ENCODE measurements around the genes SELPLG and KCTD10.

DNA sequence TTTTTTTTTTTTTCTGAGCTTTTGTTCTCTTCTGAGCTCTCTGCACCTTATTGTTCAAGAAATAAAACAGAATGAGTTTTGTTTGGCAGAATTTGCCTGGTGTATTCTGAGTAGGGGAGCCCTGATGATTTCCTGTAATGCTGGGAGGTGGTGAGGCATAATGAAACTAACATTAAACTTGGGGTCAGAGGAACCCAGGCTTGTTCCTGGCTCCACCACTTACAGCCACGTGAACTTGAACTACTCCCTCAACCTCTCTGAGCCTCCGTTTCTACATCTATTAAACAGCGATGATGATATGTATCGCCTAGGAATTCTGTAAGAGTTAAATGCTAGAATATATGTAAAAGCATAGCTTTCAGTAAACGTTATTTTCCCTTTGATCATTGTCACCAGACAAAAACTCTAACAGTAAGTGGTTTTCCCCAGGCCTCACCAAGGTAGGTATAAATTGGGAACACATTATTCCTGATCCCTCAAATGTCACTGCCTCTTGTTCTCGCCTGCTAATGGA lies 51.5 kb downstream of the ABTB3 start:
- PRO-cap, 2 experiments: no peak in any of the 2 experiments

- PRO-cap, 2 experiments: no peak in any of the 2 experiments
Measured at GRCh38 chr12:107560350-107560737, 125.3 kb upstream of the PWP1 start.

- PRO-cap, 2 experiments: no peak in any of the 2 experiments
Measured at GRCh38 chr12:107654834-107655439, 30.7 kb upstream of the PWP1 start.

- PRO-cap, 2 experiments: no peak in any of the 2 experiments
Measured at GRCh38 chr12:107711873-107712601, 26.4 kb downstream of the PWP1 start.

DNA sequence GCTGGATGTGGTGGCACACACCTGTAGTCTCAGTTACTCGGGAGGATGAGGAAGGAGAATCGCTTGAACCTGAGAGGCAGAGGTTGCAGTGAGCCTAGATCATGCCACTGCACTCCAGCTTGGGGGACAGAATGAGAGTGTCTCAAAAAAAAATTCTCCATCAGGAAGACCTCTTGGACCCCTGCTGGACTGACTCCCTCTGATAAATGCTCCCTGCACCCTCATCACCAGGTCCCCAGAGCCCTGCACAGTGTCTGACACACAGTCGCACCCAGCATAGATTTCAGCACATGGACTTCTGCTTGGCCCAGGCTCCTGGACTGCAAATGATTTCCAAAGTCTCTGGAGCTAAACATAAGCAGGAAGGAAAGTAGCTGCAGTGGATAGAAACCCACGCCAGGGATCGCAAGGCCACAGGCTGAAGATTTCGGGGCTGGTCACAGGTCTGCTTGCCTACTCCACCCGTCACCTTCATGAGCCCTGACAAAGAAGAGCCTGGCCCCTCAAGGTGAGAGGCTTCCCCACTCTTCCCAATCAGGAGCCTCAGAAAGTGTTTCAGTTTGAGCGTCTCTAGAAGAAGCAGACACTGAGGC lies 16.9 kb upstream of the WSCD2 start:
- PRO-cap, 2 experiments: no peak in any of the 2 experiments

GRCh38 chr12:108113026-108113925 lies 15.8 kb upstream of the WSCD2 start:
- PRO-cap, 2 experiments: no peak in any of the 2 experiments

DNA sequence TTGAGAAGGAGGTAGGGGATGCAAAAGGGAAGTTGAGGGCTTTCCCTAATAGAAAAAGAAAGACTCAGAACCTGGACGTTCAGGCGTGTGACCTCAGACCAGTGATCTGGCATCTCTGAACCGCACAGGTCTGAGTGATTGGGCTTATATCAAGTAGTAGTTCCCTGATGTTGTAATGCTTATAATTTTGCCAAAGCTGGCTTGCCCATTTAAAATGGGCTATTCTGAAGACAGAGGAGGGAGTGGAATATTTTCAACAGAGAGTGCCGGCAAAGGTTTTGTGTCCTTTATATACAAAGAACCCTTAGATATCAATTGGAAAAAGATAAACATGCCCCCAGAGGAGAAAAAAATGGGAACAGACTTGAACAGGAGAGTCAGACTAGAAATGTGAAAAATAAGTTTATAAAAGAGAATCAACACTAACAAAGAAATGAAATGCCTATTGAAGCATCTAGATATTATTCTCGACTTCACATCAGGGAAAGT lies 1.1 kb downstream of the CMKLR1 start:
- PRO-cap, 2 experiments: no peak in any of the 2 experiments

GRCh38 chr12:108343000-108343486 lies 3.9 kb upstream of the CMKLR1 start:
- PRO-cap, 2 experiments: no peak in any of the 2 experiments

GRCh38 chr12:108455784-108456092 lies 59.3 kb upstream of the FICD start:
- PRO-cap, 2 experiments: no peak in any of the 2 experiments

DNA sequence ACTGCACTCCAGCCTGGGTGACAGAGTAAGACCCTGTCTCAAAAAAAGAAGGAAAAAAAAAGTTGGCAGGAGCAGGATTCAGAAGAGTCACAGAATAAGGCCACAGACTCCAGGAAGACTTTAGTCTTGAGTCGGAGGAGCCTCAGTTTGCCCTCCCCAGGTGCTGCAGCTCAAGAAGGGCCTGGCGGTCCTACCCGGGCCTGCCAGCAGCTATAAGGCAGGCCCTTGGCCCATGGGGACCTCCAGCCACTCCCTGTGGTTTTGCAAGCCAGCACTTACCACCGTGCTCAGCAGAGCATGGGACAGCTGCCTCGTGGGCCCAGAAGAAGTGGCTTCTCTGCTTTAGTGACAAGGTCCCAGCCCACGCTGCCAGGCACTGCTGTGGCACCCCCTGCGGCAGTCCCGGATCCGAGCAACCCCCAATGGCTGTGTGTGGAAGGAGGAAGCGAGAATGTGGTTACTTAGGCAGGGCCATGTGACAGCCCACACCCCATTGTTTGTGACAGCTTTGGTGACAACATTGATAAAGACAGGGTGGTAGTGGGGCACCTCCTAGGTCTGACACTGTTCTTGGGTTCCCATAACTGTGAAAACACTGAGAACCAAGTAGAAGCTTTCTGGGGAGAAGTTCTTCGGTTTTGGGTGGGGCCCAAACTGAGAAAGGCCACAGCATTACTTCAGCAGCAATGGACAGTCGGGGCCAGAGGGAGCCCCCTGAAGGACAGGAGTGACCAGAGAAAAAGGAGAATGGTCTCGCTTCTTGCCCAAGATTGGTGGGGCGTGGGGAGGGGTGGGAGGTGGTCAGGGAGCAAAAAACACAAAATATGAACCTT lies at the start of gene SELPLG:
Gene SELPLG (minus strand): TSS at position 434 of the 833 bp plus-strand sequence.
- PRO-cap, 2 experiments: no peak in any of the 2 experiments

- PRO-cap, 2 experiments: no peak in any of the 2 experiments
Measured at GRCh38 chr12:108639041-108640053, 5.7 kb upstream of the SELPLG start.

DNA sequence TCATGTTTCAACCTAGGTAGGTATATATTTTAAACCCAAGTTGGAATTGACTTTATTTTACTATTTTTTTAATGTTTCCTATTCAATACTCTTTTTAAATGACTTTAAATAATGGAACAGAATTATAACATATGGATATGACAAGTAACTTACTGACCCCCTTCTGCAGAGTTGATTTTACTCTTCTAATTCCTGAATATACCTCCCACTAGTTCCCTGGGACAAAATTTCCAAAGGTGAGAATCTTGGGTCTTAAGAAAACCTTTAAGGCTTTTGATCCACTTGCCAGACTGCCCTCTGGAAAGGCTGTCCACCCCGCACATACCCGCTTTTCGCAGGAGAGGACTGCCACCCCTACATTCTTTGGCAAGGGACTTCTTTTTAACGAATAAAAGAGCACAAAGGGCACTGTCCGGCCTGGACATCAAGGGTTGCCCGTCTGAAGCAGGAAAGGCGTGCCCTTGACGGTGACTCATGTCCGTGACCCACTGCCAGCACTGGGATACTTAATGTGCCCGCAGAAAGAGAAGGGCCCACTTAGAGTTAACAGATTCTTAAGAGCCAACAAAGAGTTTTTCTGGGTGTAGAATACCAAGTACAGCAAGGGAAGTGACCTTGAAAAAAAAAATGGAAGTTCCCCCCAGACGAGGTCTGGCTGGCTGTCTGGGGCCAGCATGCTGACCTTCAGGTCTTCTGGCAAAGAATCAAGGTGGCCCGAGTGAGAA lies 10.1 kb upstream of the SELPLG start:
- PRO-cap, 2 experiments: no peak in any of the 2 experiments

- PRO-cap, 2 experiments: no peak in any of the 2 experiments
Measured at GRCh38 chr12:108645834-108646276, 12.2 kb upstream of the SELPLG start.

DNA sequence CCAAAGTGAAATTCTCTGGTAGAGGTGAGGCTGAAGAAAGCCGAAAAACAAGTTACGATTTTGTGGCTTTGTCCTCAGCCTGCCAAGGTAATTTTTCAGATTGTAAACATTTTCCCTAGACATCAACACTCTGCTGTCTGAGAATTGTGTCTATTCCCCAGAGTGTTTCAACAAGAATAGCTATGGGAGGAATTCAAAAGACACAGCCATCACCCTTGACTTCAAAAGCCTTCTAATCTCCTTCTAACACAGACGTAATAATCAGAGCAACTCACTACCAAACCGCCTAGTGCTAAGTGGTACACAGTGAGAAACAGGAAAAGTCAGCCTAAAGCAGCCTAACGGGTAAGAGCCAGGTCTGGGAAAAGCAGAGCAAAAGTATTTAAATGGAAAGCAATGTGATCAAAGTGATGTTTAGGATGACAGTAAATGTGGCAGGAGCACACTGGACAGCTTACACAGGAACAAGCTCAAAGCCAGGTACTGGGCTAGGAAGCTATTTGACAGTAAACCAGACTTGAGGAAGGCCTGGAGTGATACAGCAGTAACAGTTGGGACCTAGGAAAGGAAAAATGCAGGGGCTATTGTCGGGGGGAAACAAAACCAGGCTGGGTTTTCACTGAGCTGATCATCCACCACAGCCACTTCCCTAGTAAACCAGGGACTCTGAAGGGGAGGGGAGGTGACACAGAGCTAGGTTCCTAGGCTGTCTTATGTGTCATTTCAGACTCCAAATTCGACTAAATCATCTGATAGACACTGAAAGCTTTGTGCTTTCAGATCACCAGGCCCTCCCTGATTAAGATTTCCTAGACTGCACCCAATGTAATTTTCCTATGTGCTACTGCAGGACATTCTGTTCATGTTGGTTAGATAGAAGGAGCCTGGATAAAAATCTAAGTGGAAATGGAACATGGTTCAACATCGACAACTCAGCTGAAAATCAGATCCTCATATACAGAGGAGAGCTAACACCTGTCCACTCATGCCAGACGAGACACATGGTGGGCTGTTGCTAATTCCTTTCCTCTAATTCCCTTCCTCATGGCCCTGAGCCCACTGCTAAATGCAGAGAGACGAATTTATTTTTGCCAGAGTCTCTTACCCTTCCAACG lies 29.3 kb downstream of the CORO1C start:
- PRO-cap, 2 experiments: no peak in any of the 2 experiments

GRCh38 chr12:108784706-108785109 lies 53.4 kb upstream of the CORO1C start:
- PRO-cap, 2 experiments: no peak in any of the 2 experiments

DNA sequence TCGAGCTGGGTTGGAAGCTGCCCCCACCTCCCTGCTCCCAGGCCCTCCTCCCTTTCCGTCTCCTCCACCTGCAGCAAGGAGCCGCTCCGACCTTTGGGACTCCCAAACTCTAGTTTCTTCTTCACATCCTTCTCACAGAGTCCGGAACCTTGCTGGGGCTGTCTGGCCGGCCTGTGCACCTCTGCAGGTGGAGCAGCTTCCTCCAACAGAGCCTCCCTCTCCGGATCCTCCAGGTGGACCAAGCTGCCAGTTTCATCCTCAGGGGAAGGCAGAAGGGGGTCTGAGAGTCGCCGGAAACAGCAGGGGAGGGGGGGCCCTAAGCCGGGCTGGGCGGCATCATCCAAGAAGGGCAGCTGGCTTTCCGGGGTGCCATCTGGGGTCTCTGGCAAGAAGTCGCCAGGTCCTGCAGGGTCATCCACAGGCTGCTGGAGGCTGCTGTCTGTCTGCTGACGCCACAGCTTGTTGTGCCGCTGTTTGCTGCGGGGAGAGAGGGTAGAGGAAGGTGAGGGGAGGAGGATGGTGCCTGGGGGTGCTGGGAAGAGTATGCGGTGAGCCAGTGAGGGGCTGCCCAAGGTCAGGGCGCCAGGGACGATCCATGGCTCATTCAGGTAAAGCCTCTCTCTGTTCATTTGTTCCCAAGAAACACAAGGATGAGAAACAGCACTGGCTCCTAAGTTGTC lies 61.2 kb upstream of the CORO1C start:
- PRO-cap, 2 experiments: no peak in any of the 2 experiments

GRCh38 chr12:108798364-108799312 lies 58.7 kb downstream of the SSH1 start:
- PRO-cap, 2 experiments: no peak in any of the 2 experiments

GRCh38 chr12:108806951-108807370 lies 50.4 kb downstream of the SSH1 start:
- PRO-cap, 2 experiments: no peak in any of the 2 experiments

DNA sequence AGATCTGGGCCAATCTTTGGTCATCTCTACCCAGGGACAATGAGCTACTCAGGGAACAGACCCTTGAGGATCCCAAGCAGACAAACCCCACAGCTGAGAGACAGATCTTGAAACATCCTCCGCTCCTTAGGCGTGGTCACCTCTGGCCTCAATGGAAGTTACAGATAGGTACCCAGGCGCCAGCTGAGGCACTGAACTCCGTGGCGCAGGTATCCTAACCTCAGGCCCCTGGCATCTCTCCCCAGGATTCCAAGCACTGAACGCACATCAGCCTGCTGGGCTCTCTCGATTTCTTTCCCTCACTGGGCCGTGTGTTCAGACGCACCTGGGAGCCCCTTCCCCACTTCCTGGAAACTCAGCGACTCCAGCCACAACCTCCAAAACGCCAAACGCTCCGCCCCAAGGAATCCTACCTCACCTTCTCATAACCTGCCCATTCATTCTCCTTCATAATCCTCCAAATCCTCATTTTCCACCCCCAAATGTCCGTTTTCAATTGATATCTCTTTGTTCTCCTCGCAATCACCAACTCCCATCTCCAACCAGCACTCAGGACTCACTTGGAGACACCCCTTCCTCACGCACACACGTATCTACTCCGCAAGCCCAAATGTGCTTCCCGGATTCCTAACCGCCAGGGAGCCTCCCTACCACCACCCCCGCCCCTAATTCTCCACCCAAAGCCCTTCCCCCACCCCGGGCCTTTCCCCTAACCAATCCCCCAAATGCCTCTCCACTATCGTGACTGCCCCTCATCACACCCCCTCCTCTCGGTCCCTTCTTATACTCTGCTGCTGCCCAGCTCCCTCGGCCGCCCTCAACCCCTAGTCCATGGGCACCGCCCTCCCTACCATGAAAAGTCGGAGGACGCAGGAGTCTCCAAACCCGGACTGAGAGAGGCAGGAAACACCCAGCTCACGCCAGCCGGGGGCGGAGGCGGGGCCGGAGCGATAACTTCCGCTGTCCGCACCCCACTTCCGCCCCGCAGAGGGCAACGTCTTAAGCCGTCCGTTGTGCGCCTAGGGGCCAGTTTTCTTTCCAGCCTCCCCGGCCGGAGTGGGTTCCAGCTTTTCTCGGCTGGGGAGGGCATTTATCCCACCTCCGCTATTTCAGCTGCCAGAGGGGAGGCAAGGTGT lies at the start of gene KCTD10:
Gene KCTD10 (minus strand): TSS at position 892 of the 1,136 bp plus-strand sequence.
- PRO-cap, 2 experiments: peak in 2 of 2 experiments; most common plus-strand start position 1,003 of the sequence (in 1); most common minus-strand start position 892 of the sequence (in 2)

GRCh38 chr12:109579405-109580174 lies 6.0 kb downstream of the MVK start:
- PRO-cap, 2 experiments: no peak in any of the 2 experiments